Cardiac muscle cell (in vitro differentiated cells and primary cell): ENCODE results near the gene HGD.

DNA sequence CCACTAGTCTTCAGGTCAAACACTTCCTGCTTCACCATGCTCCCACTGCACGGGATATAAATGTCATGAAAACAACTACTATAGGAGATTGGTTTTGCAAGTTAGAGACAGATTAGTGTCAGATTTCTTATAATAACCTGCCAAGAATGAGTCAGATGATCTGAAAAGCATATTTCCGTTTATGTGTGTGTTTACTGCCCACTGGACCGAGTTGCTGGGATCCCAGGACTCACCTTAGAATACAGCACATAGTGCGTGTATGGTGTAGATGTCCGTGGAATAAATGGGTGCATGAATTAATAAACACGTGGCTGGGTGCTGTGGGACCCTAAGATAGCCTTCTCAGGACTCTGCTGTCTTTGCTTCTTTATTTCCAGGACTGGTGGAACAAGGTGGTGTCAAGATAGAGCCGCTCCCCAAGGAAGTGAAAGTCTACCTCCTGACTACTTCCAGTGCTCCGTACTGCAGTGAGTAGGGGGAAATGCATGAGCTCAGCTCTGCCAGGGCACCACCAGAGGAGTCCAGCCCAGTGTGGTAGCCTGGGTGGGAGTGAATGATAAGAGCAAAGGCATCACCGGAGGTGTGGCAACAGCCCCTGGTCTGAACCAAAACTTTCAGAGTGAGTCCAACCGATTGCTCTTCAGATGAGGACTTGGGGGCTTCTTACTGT, 21.6 kb downstream of the PLA1A start:
- RAMPAGE, long total RNA, result no peak
- RRBS, result no CpG with 5 or more reads among the region's 10 CpGs

DNA sequence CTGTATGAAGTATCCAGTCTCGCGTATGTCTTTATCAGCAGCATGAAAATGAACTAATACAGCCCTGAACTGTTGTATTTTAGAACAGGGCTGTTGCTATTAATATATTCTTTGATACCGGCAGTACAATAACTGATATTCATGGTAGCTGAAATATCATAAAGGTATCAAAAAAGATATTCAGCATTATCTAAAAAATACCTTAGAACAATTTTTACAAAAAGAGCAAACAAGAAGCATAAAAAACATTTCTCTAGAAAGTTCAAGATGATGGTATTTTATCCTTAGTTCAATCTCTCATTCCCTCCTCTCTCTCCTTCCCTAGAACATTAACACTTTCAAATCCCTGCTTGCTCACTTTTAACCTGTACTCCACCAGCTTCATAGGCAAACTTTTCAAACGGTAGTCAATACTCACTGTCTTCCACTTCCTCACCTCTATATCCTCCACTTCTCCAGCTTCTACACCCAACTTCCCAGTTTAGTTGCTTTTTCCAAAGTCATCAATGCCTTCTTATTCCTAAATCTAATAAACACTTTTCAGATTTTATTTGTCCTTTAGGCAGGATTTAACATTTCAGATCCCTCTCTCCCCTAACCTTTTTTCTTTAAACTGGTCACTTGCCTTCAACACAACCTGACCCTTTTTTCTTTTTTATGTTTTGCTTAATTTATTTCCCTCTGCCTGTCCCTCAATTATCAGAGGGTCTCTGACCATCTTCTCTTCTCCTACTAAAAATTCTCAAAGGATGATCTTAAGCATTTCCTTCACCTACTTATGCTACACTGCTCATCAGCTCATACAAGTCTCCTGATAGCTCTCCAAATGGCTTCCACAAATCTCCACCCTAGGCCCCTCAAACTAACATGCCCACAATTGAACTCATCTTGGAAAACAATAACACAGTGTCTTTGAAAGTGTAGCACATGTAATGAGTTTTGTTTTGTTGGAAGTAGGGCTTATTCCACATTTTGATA, 40.0 kb downstream of the GSK3B start:
- RAMPAGE, long total RNA, result no peak
- RRBS, result no CpG with 5 or more reads among the region's 4 CpGs

DNA sequence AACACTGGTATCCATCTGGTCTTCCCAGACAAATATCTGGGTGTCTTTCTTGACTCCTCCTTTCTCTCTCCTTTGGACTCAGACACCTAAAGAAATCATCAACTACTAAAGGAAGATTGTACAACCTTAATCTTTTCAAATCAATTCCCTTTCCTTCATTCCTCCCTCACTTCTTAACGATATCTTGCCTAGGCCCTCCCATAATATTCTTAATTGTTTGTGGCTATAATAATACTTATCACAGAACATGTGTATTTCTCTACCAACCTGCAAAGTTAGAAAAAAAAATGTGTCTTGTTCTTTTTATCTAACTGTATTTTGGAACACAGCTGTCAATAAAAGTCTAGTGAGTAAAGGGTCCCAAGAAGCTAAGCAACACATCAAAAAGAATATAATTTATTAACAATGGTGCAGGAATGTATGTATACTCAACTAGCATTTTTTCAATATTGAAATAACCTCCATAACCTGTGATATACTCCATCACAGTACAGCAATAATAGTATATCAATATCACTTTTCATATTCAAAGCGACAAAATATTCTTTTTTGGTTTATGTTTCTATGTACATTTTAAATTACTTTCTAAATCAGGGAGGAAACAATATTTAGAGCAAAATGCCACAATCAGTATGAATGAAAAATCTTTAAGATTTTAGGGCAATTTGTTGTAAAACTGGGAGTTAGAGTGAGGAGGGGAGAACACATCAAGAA, 39.2 kb downstream of the GSK3B start:
- RAMPAGE, long total RNA, result no peak
- RRBS, result no CpG with 5 or more reads among the region's 2 CpGs

GRCh38 chr3:120387753-120388089, 38.6 kb upstream of the LRRC58 start:
- RAMPAGE, long total RNA, result no peak
- RRBS, result no CpG with 5 or more reads among the region's 10 CpGs

GRCh38 chr3:120402566-120403105, 48.2 kb downstream of the FSTL1 start:
- RAMPAGE, long total RNA, result no peak
- RRBS, result no CpG with 5 or more reads among the region's 6 CpGs

- RAMPAGE, long total RNA, result no peak
- RRBS, result no CpG with 5 or more reads among the region's 4 CpGs
These were observed 28.8 kb upstream of the NDUFB4 start for GRCh38 chr3:120567299-120567771.

DNA sequence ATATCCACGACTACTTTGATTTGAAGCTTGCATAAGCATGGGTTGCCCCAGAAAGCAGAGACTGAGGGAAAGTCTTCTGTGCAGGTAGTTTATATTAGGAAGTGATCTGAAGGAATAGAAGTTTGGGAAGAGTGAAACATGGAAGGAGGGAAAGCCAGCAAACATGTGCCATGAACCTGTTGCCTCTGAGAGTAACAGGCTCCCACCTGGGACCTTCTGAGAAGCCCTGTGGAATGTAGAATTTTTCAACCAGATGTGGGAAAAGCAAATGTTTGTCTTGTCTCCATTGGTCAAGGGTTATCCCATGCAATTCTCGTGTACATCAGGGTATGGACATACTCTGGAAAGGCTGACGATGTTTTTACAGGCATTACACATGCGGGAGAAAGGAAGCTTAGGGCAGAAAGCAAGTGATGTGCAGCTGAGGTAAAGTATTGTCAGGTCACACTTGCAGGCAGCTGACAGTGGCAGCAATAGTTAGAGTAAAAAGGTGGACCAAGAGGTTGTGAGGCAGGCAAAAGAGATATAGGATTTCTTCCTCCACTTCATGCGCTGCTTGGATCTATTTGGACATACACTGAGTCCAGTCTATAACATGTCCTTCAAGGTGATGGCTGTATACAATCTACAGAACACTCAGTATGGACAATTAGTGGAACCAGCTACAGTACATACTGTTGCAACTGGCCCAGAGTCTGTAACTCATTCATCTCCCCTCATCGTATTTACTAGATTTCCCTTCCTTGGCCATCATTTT, 7.3 kb downstream of the NDUFB4 start:
- RAMPAGE, long total RNA, result no peak
- RRBS, result no CpG with 5 or more reads among the region's 6 CpGs

- RAMPAGE, long total RNA, result no peak
- RRBS, result no CpG with 5 or more reads among the region's 7 CpGs
These were observed 19.6 kb downstream of the NDUFB4 start for GRCh38 chr3:120615718-120616189.

DNA sequence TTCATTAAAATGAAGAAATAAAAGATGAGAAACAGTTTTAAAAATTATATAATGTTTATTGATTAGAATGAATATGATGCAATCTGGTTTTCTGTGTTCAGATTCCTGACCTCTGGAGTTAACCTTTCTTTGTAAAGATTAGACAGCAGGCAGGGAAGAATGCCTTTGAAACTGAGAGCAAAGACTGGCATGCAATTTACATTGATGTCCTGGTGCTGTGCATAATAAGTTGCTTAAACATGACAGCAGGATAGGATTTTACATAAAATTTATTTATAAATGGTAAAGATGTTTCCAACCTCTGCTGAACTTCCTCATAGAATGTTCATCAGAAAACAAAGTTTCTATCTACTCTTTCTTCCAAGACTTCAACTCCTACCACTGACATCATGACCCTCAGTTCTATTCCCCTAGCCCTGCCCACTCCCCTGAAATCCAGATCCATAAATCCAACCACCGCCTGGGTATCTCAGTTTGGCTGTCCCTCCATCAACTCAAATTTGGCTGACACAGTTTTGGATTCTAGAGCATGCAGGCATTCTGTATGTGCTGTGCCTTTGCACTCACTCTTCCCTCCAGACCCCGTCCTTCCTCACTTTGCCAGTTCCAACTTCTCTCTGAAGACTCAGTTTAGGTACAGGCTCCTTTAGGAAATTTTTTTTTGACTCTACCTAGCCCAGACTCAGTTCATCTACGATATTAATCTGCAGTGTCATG, 1.6 kb downstream of the HGD start:
- RAMPAGE, long total RNA, result no peak
- RRBS, result no CpG with 5 or more reads among the region's 3 CpGs

DNA sequence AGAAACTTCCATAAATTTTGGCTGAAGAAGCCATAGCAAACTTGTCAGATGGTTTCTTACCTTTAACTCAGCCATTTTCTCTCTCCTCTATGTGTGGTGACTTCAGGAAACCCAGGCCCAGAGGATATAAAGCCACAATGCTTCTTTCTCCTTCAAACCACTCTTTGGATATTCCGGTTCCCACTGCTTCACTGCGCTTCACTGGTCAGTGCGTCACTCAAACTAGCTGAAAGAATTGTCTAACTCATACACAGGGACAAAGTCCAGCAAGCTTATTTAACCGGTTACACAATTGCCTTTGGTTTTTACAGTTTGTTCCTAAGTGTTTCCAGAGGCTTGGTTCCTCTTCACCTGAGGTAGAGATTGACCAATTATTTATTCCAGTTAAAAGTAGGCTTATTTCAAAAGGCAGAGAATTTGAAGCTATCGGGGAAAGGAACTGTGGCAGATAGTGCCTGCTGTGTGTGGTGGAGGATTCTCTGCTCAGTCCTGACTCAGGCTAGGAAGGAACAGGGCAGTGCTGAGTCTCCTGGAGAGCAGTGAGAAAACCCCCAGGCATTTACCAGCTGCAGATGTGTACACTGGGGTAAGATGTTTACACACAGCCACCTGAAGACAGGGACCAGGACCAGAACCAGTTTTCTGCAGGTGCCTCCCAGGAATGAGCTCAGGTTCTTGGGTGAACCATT, at the start of gene HGD:
Gene HGD (minus strand): TSS at position 203 of the 689 bp plus-strand sequence.
- RAMPAGE, long total RNA, result no peak
- RRBS, result 97% methylated on average over 3 of the region's 5 CpGs

- RAMPAGE, long total RNA, result no peak
- RRBS, result no CpG with 5 or more reads among the region's 7 CpGs
These were observed 52.1 kb upstream of the STXBP5L start for GRCh38 chr3:120855755-120856422.

DNA sequence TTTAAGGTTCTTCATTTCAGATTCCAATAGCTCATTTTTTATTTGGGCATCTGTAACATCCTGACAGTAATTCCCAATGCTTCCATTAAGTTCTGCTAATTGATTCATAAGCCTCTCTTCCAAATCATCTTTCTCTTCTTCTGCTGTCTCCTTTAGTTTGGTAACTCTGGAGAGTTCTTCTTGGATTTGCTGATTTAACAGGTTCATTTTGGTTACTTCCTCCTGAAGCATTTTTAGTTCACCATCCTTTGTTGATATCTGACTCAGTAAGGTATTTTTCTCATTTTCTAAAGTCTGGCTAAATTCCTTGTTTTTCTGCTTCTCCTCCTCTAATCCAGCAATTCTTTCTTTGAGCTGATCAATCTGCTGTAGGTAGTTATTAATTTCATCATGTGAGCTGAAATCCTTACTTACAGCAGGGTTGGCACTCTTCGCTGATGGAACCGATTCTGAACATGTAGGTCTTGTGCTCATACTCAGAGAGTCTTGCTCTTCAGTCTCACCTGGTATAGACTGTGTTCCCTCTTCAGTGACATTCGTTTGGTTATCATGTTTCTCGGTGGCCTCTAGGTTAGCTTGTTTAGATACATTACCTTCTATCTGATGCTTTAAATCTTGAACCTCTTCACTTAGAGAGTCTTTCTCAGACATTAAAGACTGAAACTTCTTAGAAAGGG, 34.1 kb upstream of the HCLS1 start:
- RAMPAGE, long total RNA, result no peak
- RRBS, result no CpG with 5 or more reads among the region's 4 CpGs

GRCh38 chr3:121702371-121702883, 41.7 kb upstream of the HCLS1 start:
- RAMPAGE, long total RNA, result no peak
- RRBS, result no CpG with 5 or more reads among the region's 2 CpGs

DNA sequence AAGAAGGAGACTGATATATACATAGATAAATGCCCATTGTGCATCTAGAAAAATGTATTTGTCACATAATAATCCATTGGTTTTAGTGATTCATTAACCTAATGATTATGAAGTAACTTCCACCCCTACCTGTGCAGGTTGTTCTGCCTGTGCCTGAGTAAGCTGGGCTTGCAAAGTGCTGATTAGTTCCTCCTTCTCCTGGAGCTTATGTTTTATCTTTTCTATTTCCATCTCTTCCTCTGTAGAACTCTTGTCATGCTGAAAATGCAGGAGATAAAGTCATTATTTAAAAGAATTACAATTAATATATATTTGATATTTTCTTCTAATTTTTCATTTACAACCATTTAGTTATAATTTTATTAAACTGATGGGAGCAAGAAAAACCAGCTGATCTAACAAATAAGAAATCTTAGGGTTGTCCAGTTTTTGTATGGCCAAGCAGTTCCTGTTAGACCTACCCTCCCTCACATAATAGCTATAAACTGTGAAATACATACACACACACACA, 22.7 kb downstream of the GOLGB1 start:
- RAMPAGE, long total RNA, result no peak

DNA sequence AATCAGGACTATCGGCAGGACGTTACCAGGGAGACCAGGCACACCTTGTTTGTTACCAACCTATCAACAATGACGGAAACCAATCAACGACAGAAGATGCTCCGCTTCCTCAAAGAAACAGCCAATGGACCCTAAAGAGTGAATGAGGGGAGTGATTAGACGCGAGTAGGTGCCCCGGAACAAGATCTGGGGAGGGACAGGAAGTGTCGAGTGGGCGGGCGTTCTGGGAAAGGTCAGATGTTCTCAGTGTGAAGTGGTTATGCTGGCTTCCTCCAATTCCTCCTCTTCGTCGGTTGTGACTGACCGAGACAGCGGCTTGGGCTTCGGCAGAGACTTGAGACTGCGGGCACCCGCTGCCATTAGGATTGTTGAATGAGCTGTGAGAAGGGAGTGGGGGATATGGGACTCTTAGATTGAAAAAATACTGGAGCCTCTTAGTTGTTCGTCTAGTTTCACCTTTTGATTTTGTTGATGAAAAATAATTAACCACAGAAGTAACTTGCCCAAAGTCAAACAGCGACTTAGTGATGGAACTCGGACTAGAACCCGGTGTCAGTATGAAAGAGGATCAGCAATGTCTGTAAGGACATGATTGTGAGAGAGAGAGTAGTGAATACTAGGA, 356 bp upstream of the GOLGB1 start:
- RAMPAGE, long total RNA, result no peak
- RRBS, result no CpG with 5 or more reads among the region's 22 CpGs

DNA sequence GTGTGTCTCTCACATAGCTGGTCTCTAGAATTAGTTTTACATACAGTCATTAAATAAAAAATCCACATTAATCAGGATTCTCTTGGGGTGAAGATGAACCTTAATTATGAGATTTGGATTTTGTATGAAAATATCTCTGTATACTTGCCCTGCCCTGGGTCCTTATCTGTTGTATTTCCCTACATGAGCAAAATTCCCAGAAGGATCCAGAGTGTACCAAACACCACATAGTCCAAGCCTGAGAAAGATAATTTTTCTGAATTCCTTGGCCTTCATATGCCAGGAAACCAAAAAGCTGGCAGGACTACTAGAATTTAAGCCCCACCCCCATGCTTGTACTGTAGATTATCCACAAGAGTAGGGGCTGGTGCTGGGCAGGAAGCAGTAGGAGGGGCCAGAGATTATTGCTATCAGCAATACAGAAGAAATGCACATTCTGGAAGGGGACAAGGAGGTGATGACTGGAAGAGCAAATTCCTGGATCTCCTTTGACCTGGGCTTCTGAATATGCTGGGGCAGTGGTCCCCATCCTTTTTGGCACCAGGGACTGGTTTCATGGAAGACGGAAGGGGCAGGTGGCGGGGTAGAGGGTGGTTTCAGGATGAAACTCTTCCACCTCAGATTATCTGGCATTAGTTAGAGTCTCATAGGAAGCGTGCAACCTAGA, 7.9 kb upstream of the GOLGB1 start:
- RAMPAGE, long total RNA, result no peak
- RRBS, result no CpG with 5 or more reads among the region's 3 CpGs

DNA sequence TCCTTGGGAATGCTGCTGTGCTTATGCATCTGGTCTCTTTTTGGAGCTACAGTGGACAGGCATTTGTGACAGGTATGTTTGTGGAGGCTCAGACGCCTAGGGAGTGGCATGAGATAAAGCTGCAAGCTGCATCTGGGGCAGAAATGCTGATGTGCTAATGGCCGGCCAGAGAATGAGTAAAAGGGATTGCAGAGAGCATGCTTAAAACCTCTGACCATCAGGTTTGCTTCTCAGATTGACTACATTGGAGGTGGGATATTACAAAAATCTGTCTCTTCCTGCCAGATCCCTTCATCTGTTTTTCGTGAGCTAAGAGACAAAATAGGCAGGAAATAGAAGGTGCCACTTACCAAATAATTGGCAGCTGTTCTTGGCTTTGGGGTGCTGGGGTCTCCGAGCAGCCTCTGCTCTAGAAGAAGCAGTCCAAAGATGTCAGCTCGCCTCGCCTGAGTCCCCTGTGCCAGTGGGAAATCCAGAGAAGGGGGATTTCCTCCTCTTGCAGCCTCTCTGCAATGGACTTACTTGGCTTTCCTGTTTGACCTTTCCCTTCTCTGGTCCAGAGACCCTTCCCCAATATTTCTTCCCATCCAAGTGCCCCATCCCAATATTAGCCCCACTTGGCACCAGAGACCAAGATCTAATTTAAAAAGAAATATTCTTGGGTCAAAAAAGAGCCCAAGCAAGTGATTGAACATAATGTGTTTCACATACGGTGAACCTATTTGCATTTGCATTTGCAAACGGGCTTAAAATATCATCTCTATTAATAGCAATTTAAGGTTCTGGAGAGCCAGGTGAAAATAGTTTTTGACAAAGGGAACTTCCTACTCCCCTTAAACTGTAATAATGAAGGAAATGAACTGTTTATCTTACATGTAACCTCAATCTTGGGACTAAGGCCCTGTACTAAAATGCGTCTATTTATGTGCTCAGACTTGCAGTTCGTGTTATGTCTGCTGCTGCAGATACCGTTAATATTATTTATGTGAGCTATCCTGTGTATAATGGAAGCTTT, 23.1 kb downstream of the CD86 start:
- RAMPAGE, long total RNA, result no peak
- RRBS, result no CpG with 5 or more reads among the region's 11 CpGs

- RAMPAGE, long total RNA, result no peak
- RRBS, result no CpG with 5 or more reads among the region's 3 CpGs
These were observed 10.5 kb upstream of the CSTA start for GRCh38 chr3:122314507-122315012.

DNA sequence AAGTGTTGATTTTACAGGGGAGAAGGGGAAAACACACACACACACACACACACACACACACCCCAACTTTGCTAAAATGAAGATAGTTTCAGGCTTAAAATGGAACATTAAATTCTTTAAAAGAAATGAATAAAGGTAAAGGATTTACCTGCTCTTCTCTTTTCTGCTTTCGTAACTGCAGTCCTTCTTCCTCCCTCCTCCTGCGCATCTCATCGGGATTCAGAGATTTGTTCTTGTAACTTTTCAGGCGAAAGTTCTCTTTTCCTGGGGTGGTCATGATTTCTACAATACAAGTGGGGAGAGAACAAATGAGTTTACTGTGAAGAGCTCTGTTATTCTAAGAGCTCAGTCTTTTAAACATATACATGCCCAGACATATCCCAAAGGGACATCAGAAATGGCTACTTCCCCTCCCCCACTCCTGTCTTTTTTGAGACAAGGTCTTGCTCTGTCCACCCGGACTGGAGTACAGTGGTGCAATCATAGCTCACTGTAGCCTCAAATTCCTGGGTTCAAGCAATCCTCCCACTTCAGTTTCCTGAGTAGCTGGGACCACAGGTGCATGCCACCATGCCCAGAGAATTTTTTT, 18.4 kb downstream of the KPNA1 start:
- RAMPAGE, long total RNA, result no peak
- RRBS, result no CpG with 5 or more reads among the region's 5 CpGs

DNA sequence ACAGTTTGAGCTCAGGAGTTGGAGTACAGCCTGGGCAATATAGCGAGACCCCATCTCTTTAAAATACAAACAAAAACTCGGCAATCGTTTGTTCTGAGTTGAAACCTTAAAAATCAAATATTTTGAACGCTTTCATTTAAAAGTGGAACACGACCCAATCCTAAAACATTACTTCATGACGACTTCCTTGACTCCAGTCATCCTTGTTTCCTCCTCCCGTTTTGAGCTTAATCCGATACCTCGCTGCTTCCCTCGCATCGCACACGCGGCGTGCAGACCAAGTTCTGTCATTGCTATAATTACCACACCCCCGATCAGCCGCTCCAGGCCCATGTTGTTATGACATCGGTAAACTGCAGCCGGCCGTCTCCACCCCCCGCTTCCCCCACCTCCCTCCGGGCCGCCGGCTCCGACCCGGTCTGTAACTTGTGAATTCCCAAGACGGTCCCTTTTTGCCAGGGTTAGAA, 864 bp downstream of the KPNA1 start:
- RAMPAGE, long total RNA, result no peak
- RRBS, result 7% methylated on average over 3 of the region's 26 CpGs